Measurements from ENCODE around the genes CYP2D6 and CYB5R3.

DNA sequence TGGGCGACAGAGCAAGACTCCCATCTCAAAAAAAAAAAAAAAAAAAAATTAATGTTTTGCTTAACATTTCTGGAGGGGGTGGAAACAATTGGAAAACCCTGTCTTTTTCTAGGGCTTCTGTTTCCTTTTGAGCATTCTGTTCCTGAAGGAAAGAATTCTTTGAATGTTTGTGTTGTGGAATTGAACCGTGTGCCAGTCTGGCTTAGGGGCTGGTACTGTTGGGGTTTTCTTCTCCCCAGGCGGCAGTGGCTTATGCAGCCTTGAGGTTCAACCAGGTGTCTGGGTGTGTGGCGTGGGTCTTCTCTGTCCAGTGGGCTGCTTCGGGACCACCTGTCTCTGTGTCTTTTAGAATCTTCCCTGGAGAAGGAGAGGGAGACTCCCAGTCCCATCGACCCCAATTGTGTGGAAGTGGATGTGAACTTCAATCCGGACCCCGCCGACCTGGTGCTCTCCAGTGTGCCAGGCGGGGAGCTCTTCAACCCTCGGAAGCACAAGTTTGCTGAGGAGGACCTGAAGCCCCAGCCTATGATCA, 12.1 kb downstream of the TEF start:
CAGE:
- cytosol, long polyA minus RNA, result no peak
- cytosol, long polyA plus RNA, result no peak
- long polyA plus RNA, result no peak
- nucleus, long polyA minus RNA, result no peak
- nucleus, long polyA plus RNA, result no peak

DNA sequence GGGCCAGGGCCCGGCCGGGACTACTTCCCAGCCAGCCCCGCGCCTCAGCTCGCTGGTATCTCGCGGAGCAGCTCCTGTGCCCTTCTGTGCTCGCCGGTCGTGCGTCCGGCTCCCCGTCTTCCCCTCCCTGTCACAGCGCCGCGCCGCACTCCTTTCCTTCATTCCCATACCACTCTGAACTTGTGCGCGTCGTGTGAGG, 192 bp upstream of the TOB2 start:
CAGE:
- cytosol, long polyA minus RNA, result no peak
- cytosol, long polyA plus RNA, result no peak
- long polyA plus RNA, result no peak
- nucleus, long polyA minus RNA, result no peak
- nucleus, long polyA plus RNA, result no peak

CAGE:
- cytosol, long polyA minus RNA, result no peak
- cytosol, long polyA plus RNA, result no peak
- long polyA plus RNA, result no peak
- nucleus, long polyA minus RNA, result no peak
- nucleus, long polyA plus RNA, result no peak
Observed at GRCh38 chr22:41511504-41512093, 32.7 kb downstream of the POLR3H start.

CAGE:
- cytosol, long polyA minus RNA, result no peak
- cytosol, long polyA plus RNA, result no peak
- long polyA plus RNA, result no peak
- nucleus, long polyA minus RNA, result no peak
- nucleus, long polyA plus RNA, result no peak
Observed at GRCh38 chr22:41518318-41518862, 25.9 kb downstream of the POLR3H start.

DNA sequence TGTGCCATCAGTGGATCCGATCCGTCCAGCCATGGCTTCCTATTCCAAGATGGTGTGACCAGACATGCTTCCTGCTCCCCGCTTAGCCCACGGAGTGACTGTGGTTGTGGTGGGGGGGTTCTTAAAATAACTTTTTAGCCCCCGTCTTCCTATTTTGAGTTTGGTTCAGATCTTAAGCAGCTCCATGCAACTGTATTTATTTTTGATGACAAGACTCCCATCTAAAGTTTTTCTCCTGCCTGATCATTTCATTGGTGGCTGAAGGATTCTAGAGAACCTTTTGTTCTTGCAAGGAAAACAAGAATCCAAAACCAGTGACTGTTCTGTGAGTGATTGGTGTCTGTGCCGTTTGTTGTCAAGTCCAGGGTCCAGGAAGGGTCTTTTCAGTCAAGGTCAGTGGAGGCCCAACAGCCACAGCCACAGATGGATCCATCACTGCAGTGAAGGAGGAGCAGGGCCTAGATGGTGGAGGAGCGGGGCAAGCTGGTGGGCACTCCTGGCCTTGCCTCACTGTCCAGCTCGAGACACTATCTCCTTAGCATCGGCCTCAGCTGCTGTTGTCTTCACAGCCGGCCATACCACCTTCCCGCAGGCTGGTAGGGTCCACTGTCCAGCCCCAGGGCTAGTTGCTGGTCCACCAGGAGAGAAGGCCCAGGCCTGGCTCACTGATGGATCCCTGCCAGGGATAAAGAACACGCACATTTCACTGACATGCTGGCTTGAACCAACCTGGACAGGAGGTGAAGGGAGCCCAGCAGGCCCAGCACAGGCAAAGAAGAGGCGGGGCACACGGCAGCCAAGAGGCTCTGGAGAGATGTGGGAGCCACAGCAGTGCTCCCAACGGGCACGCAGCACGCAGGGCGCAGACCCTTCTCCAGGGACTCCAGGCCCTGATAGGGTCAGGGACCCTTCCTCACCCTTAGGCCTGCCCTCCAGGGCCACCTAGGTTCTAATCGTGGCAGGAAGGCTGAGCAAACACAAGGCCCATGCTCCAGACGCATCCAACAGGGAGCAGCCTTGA, 15.3 kb downstream of the POLR3H start:
CAGE:
- cytosol, long polyA minus RNA, result start-site peak on the plus strand centred at position 313 of the sequence, 271 bp wide, 30 reads
- cytosol, long polyA plus RNA, result no peak
- long polyA plus RNA, result no peak
- nucleus, long polyA minus RNA, result no peak
- nucleus, long polyA plus RNA, result no peak

CAGE:
- cytosol, long polyA minus RNA, result no peak
- cytosol, long polyA plus RNA, result no peak
- long polyA plus RNA, result no peak
- nucleus, long polyA minus RNA, result no peak
- nucleus, long polyA plus RNA, result no peak
Observed at GRCh38 chr22:41862106-41862580, 29.2 kb downstream of the SREBF2 start.

DNA sequence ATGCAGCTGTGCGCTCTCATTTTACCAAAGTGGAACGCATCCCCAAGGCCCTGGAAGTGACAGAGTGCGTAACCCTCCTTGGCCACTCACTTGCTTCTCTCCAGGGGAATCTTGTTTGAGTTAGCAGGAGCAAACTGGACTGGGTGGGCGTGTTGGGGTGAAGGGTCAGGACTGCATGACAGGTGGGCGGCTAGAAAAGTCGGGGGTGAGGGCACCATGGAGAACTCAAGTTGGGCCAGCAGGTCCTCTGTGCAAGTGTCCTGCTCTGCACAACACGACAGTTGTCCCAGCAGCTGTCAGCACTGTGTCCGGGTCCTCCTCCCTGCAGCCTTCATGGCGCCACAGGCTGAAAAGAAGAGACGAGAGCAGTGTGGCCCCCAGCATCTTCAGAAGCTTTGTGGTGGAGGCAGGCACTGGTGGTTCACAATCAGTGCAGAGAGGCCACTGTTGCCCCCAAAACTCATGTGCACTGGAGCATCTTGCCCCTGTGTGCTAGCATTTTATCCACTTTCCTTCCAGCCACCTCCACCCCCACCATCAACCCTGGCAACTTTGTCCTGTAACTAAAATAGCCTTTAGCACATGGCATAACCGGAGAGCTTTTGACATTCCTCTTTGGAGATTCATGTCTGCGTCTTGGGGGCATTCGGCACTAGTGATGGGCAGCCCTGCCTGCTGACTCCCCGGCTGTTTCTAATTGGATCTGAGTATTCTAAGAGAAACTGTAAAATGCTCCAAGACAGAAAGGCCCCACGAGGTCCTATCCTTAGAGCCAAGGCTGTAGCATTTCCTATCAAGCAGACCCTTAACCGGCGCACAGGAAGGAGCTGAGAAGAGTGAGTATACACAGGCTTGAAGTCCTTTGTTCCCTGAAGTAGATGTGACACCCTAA, 15.9 kb downstream of the SHISA8 start:
CAGE:
- cytosol, long polyA minus RNA, result no peak
- cytosol, long polyA plus RNA, result no peak
- long polyA plus RNA, result no peak
- nucleus, long polyA minus RNA, result no peak
- nucleus, long polyA plus RNA, result no peak

DNA sequence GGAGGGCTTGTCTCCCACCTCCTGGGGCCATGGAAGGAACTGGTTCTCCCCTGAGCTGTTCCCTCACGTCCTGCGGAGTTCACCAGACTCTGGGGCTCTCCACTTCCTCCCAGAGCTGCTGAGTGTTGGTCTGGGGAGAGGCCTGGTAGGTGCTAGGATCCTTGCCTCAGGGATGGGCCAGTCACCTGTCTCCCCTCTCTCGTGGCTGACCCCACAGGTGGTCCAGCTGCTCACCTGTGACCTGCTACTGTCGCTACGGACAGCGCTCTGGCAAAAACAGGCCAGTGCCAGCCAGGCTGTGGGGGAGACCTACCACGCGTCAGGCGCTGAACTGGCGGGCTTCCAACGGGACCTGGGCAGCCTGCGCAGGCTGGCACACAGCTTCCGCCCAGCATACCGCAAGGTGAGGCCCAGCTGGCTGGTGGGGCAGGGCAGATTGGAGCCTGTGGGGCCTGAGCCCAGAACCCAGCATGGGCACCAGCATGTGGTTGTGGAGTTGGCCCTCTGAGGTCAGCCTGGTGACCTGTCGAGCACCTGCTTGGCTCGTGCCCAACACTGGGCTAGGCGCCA, 12.0 kb downstream of the SHISA8 start:
CAGE:
- cytosol, long polyA minus RNA, result no peak
- cytosol, long polyA plus RNA, result no peak
- long polyA plus RNA, result no peak
- nucleus, long polyA minus RNA, result no peak
- nucleus, long polyA plus RNA, result no peak

DNA sequence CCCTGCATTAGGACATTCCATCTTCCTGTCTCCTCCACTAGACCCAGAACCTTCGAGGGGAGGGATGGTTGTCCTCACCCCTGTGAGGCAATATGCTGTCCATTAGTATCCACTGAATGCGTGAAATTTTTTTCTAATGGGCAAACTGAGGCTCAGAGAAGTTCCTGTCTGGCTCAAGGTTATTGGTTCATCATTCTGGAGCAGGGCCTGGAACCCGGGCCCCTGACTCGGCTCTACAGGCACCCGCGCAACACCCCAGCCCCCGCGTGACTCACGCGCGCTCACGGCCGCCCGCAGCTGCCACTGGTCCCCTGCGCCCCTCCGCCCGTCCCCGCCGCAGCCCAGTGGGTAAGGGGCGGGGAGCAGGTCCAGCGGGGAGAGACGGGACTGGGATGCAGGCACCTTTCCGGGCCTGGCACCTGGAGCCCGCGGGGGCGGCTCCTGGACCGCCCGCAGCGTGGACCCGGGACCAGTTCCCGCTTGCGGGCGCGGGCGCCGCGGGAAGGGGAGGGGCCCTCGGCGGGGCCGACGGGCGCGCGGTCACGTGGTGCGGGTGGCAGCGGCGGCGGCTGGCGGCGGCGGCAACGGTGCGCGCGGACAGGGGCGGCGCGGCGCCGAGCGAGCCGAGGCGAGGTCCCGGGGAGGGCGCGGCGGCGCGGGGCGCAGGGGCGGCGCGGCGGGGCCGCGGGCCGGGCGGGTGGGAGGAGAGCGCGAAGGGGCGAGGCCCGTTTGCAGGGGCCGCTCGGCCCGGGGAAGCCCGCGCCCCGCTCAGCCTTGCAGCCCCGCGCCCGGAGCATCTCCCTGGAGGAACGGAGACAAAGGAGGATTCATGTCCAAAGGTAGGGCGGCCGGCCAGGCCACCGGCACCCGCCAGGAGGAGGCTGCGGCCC, 7.2 kb downstream of the SEPTIN3 start:
CAGE:
- cytosol, long polyA minus RNA, result no peak
- cytosol, long polyA plus RNA, result no peak
- long polyA plus RNA, result no peak
- nucleus, long polyA minus RNA, result no peak
- nucleus, long polyA plus RNA, result no peak

GRCh38 chr22:42067417-42067916, 3.1 kb downstream of the NAGA start:
CAGE:
- cytosol, long polyA minus RNA, result no peak
- cytosol, long polyA plus RNA, result no peak
- long polyA plus RNA, result no peak
- nucleus, long polyA minus RNA, result no peak
- nucleus, long polyA plus RNA, result no peak

CAGE:
- cytosol, long polyA minus RNA, result no peak
- cytosol, long polyA plus RNA, result no peak
- long polyA plus RNA, result no peak
- nucleus, long polyA minus RNA, result no peak
- nucleus, long polyA plus RNA, result no peak
Observed at GRCh38 chr22:42130593-42131323, at the start of gene CYP2D6. CYP2D6 (minus strand) TSS chr22:42130810.

GRCh38 chr22:42180298-42181239, 50.0 kb upstream of the CYP2D6 start:
CAGE:
- cytosol, long polyA minus RNA, result no peak
- cytosol, long polyA plus RNA, result no peak
- long polyA plus RNA, result no peak
- nucleus, long polyA minus RNA, result no peak
- nucleus, long polyA plus RNA, result no peak

GRCh38 chr22:42262975-42263669, 7.3 kb downstream of the TCF20 start:
CAGE:
- cytosol, long polyA minus RNA, result no peak
- cytosol, long polyA plus RNA, result no peak
- long polyA plus RNA, result no peak
- nucleus, long polyA minus RNA, result no peak
- nucleus, long polyA plus RNA, result no peak

GRCh38 chr22:42279377-42279871, 9.0 kb upstream of the TCF20 start:
CAGE:
- cytosol, long polyA minus RNA, result no peak
- cytosol, long polyA plus RNA, result no peak
- long polyA plus RNA, result no peak
- nucleus, long polyA minus RNA, result no peak
- nucleus, long polyA plus RNA, result no peak

CAGE:
- cytosol, long polyA minus RNA, result no peak
- cytosol, long polyA plus RNA, result no peak
- long polyA plus RNA, result no peak
- nucleus, long polyA minus RNA, result no peak
- nucleus, long polyA plus RNA, result no peak
Observed at GRCh38 chr22:42437379-42438375, 5.5 kb upstream of the NFAM1 start.

CAGE:
- cytosol, long polyA minus RNA, result no peak
- cytosol, long polyA plus RNA, result no peak
- long polyA plus RNA, result no peak
- nucleus, long polyA minus RNA, result no peak
- nucleus, long polyA plus RNA, result no peak
Observed at GRCh38 chr22:42440059-42440561, 7.9 kb upstream of the NFAM1 start.

DNA sequence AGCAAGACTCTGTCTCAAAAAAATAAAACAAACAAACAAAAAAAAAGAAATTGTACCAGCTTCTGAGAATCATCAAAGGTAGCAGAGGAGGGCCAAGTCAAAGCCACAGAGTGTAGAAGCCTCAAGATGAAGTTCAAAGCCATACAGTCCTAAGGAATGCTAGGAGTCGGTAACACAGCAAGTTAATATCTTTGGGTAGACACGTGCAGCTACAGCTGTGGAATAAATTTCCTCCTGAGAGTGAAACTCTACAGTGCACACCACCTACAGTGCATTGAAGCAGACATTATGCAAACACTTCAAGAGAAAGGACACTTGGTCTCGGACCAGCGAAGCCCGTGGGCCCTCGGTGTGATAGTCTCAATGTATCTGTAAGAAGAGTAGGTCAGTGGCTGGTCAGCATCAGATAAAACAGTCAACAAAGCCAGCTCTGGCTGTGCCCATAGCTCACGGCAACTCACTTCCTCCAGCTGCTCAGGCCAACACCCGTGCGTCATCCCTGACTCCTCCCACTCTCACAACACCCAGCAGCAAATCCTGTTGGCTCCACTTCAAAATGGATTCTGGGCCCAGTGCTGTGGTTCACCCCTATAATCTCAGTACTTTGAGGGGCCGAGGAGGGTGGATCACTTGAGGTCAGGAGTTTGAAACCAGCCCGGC, 16.5 kb upstream of the SERHL2 start:
CAGE:
- cytosol, long polyA minus RNA, result no peak
- cytosol, long polyA plus RNA, result no peak
- long polyA plus RNA, result no peak
- nucleus, long polyA minus RNA, result no peak
- nucleus, long polyA plus RNA, result no peak

DNA sequence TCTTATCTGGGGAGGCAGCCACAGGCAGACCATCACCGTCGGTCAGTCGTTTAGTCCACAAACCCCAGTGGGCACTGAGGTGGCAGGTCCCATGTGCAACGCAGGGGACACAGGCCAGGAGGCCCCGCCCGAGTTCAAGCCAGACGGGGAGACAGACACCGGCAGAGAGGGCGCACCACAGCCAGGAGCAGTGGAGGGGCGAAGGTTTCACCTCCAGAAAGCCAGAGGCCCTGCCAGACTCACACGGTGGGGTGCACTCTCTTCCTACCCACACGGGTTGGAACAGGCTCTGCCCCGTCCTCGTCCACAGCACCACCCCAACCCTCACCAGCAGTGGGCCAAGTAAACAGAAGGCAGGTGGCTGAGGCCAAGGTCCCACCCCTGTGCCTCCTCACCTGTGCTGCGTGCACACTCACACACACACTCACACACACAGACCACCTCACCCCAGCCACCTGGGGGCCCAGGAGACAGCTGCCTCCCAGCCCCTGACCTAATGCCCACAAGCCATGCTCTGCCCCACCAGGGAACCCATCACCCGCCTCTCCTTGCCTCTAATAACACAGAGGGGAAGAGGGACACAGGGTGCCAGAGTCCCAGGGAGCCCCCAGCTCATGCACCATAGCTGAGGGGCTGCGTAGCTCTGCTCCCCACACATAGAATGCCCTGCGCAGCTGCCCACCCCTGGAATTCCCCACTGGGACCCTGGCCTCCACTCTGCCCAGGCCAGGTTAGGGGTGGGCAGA, 3.2 kb downstream of the CYB5R3 start:
CAGE:
- cytosol, long polyA minus RNA, result no peak
- cytosol, long polyA plus RNA, result no peak
- long polyA plus RNA, result no peak
- nucleus, long polyA minus RNA, result no peak
- nucleus, long polyA plus RNA, result no peak

CAGE:
- cytosol, long polyA minus RNA, result no peak
- cytosol, long polyA plus RNA, result no peak
- long polyA plus RNA, result start-site peak on the minus strand at chr22:42649335-42649392, 436 and 568 reads in 2 replicates
- nucleus, long polyA minus RNA, result no peak
- nucleus, long polyA plus RNA, result start-site peak on the minus strand at chr22:42649337-42649409, 164 and 185 reads in 2 replicates
Observed at GRCh38 chr22:42649052-42649932, at the start of gene CYB5R3. CYB5R3 (minus strand) TSS chr22:42649392.

DNA sequence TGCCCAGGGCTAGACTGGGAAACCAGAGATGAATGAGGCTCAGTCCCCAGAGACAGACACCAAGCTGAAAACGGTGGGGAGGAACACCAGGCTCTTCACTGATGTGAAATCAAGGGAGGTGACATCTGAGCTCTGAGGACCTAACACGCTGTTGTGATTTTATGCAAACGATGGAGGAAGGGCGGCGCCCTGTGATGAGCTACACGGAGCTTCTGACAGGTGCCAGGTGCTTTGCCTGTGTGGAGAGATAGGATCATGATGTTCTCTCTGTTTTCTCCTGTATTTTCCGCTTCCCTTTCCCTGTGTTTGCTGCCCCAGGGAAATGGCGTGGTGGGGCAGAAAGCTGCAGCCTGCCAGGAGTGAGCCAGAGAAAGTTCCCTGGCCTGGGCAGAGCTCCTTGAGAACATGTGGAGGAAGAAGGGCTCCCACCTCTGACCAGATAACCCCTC, 6.6 kb upstream of the CYB5R3 start:
CAGE:
- cytosol, long polyA minus RNA, result no peak
- cytosol, long polyA plus RNA, result no peak
- long polyA plus RNA, result no peak
- nucleus, long polyA minus RNA, result no peak
- nucleus, long polyA plus RNA, result no peak

Measured in keratinocyte (primary cell).